Metastatic Liver Carcinoma in the Adrenal Gland (tissue), 2 donors: ENCODE data around the gene SLC26A2.

DNA sequence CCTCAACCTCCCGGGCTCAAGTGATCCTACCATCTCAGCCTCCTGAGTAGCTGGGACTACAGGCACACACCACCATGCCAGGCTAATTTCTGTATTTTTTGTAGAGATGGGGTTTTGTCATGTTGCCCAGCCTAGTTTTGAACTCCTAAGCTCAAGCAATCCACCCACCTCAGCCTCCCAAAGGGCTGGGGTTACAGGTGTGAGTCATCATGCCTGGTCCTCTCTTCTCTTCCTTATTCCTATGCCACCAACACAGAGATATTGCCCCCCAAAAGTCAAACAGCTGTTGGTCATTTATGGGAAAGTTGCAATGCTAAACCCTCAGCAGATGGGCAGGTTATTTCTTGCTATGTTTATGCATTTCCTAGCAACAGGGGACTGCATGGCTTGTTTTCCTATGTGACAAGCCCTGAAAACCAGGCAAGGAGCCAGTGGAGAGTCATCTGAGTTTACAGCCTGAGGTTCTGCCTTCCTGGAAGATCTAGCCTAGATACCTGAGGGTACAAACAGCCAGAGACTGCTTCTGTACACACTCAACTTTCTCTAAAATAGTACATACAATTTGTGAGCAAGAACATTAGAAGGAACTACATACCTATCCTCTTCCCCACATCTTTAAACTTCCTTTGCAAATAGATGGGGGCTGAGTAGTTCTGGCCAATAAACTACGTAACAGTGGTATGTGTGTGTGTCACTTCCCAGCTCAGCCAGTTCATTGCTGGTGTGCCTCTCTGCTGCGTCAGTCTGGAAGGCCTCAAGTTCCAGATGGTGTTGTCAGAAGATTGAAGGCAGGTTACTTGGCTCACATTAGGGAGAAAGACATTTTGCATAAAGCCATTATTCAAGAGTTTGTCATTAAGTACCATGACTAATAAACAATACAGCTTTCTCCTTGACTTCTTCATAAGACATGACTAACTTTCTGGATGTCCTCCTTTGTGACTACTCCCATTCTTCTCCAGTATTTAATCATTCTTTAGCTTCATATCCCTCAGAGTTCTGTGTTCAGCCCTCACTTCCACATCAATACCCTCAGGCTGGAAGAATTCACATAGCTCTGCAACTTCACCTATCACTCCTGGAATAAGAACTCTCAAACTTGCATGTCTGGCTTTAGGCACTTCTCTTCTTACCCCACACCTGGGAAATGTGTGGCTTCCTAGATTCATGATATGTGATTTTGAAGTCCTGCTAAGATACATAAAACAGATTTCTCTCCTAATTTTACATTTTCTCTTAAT is 65.3 kb downstream of the CSNK1A1 start:
- PRO-cap, 2 experiments, result no peak in any of the 2 experiments

DNA sequence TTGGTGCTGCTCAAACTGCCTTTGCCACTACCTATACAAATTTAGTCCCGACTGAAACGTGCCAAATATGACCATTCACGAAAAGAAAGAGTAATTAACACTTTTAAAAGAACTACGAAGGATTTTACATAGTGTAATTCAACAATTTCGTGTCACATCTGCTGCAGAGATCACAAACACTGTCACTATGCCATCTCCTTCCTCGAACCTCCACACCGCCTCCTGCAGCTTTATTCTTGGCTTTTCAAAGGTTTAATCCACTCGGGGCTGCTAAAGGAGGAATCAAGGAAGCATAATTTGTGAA is 2.0 kb downstream of the CSNK1A1 start:
- PRO-cap, 2 experiments, result no peak in any of the 2 experiments

DNA sequence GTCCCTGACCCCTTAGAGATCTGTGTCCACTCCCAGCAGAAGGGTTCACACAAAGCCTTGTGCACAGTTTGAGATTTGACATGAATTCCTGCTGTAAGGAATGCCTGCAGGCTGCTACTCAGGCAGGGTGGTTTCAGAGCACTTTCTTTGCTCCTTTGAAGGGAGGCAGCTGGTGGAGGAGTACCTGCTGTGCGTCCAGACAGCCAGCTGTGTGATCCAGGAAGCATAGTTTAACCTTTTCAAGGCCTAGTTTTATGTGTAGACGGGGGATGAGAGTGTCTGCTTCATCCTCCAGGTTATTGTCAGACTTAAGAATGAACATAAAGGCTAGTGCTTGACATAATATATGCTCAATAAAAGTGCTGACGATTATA is 908 bp downstream of the ARHGEF37 start:
- PRO-cap, 2 experiments, result no peak in any of the 2 experiments

DNA sequence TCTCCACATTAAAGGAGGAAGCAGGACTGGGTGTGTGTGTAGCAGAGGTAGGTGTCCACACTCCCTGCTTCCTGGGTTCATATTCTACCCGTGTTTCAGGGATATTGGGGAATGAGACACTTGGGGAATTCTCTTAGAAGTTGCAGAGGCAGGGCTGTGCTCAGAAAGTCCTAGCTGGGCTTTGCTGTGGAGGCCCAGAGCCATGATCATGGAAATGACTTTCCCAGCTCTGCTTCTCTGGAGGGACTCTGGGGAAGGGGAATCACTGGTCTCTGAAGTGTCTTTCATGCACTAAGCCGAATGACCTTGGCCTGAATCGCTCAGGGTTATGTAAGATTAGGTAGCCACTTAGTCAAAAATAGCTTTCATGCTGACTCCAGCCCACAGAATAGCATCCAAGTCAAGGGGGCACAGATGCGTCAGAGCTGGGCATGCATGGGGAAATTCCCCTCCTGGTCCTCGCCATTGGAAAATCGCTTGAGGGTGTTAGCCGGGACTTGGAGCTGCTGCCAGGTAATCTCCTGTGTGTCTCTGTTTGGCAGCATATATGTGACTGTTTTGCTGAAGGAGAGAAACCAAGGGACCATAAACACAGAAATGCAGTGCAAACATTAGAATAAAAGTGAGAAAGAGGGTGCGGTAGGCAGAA is 36.1 kb upstream of the PPARGC1B start:
- PRO-cap, 2 experiments, result no peak in any of the 2 experiments

DNA sequence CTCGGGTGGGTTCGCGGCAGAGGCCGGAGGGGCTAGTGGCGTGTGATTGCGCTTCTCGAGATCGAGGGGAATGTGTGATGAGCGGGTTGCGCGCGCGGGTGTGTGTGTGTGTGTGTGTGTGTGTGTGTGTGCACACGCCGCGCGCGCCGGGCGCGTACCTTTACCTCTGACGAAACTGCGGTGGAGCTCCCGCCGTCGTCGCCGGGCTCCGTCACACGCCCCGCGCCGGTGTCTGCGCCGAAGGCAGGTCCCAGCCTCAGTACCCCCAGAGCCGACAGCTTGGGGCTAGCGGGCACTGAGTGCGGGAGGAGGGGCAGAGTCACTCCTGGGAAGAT is 1.8 kb downstream of the PPARGC1B start:
- PRO-cap, 2 experiments, result peak in 1 of 2 experiments; most common plus-strand start position 169 of the sequence (in 1); most common minus-strand start position 102 of the sequence (in 1)

DNA sequence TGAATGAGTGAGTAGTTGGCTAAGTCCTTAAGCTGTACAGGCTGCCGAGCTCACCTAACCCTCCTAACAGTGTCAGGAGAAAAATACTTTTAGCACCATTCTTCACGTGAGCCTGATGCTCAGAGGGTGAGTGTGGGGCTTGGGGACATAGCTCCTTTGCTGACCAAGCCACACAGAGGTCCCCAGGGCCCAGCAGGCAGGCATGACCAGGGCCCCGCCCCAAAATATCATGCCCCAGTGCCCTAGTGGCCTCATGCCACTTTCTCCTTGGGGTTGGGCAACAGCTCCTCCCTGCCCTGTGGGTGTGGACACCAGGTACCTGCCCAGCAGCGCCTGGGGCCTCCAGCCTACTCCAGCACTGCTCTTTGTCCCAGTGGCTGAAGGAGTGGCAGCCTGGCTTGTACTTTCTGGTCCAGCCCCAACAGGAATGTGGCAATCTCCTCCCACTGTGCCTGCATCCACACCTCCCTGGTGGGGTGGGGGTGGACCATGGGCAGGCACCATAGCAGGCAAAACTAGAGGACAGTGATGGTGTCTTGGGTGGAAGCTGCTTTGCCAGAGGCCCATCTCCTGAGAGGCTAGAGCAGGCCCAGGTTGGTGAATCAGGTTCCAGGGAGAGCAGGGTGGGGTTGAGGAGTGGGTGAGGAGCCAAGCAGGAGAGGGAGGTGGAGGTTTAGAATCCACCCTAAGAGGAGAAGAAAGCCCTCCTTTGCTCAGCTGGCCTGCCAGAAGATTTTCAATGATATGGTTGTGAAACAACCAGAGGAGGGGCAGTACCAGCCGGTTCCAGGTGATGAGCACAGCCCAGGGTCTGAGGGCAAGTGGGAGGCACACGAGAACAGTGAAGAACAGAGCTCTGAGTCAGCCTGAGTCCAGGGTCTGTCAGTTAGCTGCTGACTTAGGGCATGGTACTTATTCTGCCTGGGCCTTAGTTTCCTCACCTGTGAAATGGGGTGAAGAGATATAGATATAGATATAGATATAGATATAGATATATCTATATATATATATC is 17.5 kb downstream of the PPARGC1B start:
- PRO-cap, 2 experiments, result no peak in any of the 2 experiments

- PRO-cap, 2 experiments, result no peak in any of the 2 experiments
Observed at GRCh38 chr5:149757345-149758047, 27.4 kb downstream of the PPARGC1B start.

DNA sequence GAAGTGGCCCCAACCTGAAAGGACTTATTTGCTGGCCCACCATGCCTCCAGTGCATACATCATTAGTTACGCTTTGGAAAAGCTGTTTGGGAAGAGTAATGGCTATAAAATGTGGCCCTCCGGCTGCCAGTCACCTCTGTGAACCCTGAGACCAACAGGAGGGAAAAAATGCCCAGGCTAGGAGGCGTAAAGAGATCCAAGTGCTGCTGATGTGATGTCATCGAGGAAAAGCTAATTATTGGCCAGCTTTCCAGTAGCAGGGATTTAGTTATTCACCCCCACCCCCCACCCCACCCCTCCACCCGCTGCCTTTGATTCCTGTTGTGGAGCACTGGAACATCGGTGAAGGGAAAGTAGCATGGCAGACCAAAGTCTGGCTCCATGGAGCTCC is 2.6 kb upstream of the SLC26A2 start:
- PRO-cap, 2 experiments, result no peak in any of the 2 experiments

DNA sequence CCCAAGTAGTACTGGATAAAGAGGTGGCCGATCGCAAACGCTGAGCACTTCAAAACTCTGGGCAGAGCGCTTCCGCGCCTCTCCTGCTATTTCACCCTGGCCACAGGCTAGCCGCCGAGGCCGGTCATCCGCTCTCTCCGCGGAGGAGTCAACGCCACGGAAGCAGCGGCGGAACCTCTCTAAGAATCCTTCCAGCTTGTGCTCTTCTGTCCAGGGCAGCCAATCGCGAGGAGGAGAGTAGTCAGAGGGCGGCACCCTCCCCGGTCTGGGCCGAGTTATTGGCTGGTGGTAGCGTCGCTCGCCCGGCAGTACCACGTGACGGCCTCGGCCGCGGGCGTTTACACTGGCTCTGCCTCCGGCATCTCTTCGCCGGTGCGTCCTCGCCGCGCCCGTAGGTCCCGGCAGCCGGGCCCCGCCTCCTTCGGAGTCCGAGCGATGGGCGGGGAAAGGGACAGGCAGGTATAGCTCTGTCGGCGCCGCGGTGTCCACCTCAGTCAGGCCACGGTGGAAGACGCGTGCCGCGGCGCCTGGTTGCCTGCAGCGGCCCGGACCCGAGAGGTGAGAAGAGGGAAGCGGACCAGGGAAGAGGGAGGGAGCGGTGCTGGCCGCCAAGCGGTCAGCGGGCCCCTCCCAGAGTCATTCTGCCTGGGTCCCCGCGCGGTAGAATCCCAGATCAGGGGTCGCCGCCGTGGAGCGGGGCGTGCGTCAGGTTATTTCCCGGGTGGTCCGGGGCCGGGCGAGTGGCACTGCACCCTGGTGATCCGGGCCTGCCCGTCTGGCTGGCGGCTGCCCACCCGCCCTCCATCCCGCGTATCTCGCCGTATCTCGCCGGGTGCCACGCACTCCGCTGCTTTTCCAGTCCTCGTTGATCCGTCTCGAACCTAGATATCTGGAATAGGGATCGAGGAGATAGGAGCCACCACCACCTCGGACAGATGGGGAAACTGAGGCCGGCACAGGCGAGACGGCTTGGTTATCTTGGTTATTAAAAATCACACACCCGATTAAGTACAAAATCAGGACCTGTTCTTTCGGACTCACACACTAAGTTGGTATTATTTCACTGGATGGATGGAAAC is at the start of gene SLC26A2:
Gene SLC26A2, plus strand, starts transcription at position 337 of the 1,079 bp plus-strand sequence.
- PRO-cap, 2 experiments, result peak in 2 of 2 experiments; most common plus-strand start position 493 of the sequence (in 2); most common minus-strand start position 150 of the sequence (in 1)

GRCh38 chr5:150103104-150103403 is 16.7 kb upstream of the CSF1R start:
- PRO-cap, 2 experiments, result no peak in any of the 2 experiments

DNA sequence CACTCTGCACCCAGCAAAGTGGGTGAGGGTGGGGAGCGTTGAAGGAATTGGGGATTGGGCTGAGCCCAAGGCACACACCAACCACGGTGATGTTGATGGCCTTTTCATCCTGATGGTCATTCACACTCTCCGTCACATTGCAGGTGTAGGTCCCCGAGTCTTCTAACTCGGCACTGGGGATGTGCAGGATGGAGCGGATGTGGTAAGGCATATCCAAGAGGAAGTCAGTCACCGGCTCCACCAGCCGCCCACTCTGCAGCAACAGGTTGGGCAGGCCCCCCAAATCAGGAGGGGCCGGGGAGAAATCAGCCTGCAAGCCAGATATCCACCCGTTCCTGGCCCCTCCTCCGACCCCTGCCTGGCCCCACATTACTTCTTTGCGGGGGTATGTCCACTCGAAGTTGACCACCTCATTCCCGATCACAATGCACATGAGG is 22.1 kb downstream of the PDGFRB start:
- PRO-cap, 2 experiments, result no peak in any of the 2 experiments

DNA sequence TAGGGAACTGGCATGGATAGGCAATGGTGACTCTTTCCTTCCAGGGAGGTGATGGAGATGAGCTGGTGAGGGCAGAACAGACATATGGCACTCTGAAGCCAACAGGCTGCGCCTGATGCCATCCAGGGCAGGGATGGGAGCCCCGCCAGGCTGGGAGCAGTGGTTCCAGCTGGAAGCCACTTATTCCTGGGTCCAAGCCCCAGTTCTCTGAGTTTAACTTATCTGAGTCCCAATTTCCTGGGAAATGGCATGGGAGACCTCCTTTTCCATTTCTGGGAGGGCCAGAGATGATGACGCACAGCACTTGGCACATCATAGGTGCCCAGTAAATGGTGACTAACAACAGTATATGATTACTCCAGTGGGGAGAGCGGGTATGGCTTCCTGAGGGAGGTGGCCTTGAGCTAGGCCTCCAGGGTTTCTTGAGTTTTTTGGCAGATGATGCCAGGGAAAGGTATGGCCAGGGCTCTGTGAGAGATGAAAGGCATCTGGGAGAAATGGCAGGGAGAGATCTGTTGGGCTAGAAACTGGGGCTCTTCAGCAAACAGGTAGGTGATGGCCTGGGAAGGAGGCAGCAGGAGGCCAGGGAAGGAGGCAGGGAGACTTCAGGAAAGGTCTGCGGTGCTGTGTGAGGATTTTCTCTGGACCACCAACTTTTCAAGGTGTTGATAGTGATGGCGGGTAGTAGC is 7.1 kb downstream of the PDGFRB start:
- PRO-cap, 2 experiments, result no peak in any of the 2 experiments

- PRO-cap, 2 experiments, result no peak in any of the 2 experiments
Observed at GRCh38 chr5:150167127-150167787, 679 bp downstream of the CDX1 start.

DNA sequence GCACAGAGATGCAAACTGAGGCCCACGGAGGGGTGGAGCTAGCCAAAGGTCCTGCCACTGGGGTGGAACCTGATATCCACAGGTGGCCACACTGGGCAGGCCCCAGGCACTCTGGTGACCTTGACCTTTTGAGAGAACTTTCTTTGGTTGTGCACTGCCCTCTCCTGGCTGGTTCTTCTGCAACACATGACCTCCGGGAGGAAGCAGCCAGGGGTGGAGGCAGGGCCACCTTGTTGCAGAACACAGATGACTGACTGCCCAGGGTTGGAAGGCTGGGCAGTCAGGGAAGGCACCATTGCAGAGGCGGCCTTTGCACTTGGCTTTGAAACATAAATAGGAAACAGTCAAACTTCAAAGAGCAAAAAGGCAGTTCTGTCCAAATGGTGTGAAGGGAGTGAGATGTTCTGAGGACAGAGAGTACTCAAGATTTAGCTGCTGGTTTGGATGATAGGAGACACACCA is 6.9 kb upstream of the TCOF1 start:
- PRO-cap, 2 experiments, result peak in 2 of 2 experiments; most common plus-strand start position 238 of the sequence (in 2)

GRCh38 chr5:150361959-150362291 is 4.4 kb downstream of the TCOF1 start:
- PRO-cap, 2 experiments, result no peak in any of the 2 experiments

- PRO-cap, 2 experiments, result no peak in any of the 2 experiments
Observed at GRCh38 chr5:150387242-150387627, 25.5 kb downstream of the CD74 start.

- PRO-cap, 2 experiments, result no peak in any of the 2 experiments
Observed at GRCh38 chr5:150394022-150394821, 18.5 kb downstream of the CD74 start.

DNA sequence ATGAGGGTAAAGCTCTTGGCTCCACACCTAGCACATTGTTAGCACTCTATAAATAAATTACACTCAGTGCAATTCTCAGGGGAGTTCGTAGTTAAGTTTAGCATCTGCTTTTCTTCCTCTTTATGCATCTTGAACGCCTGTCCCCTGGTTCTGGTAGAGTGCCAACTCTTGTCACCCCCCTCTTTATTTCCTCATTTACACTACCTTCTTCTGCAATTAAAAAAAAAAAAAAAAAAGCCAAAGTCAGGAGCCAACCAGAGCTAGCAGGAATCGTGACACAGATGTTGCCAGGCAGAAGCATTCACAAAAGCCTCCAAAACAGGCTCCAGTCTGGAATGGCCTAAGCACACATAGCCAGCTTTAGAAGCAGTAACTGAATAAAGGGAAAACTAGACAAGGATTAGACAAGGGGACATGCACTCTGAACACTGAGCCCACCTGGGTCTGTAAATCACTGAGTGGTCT is 2.2 kb downstream of the CD74 start:
- PRO-cap, 2 experiments, result peak in 2 of 2 experiments; most common plus-strand start position 328 of the sequence (in 1); most common minus-strand start position 155 of the sequence (in 2)

GRCh38 chr5:150410927-150411135 is 1.9 kb downstream of the CD74 start:
- PRO-cap, 2 experiments, result no peak in any of the 2 experiments

- PRO-cap, 2 experiments, result no peak in any of the 2 experiments
Observed at GRCh38 chr5:150492094-150492526, 15.8 kb upstream of the NDST1 start.